ENCODE measurements around a stretch of chr11.

GRCh38 chr11:34403247-34403960 is 35.3 kb upstream of the CAT start:
- PRO-cap, result no peak

DNA sequence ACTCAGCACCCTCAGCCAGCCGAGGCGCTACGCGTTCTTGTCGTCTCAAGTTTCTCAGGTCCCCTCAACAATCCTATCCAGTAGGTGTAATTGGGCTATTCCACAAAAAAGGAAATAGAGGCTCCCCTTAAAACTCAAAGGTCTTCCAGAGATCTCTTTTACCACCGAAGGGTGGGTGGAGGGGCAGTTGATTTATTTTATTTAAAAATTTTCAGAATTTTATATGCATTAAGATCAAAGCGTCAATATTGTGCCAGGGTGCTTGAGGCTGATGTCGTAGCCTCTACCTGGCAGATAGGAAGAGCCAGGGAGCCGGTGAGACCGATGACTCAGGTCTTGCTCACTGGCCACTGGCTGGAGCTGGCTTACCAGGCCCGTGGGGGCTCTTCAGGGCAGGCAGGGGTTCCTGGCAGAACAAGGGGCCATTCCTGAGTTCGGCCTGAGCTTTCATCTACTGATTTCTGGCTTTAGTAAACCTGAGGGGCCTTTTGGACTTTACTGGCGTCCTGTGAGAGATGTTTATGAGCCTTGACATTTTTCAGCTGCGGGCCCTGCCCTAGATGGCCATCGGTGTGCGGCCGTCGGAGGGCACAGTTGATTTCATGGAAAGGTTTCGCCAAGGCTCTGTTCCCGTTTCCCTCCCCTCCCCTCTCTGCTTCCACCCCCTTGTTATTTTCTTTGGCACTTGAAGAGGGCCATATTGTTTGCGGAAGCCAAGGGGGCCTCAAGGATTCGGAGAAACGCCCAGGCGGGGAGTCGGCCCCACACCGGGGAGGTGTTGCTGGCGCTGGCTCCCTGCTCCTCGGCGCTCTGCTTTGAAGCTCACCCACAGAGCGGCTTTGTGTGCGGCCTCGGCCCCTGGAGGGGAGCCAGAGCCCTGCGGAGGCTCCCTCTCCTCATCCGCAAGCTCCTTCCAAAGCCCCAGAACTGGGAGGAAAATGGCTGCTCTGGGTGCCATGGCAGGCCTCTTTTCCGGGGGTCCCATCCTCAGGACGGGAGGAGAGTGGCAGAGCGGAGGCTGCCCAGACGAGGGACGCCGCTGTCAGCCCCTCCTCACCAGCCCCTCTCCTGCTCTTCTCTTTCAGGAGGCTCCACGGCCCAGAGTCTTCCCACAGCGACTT is 17.8 kb downstream of the ELF5 start:
- PRO-cap, result no peak

DNA sequence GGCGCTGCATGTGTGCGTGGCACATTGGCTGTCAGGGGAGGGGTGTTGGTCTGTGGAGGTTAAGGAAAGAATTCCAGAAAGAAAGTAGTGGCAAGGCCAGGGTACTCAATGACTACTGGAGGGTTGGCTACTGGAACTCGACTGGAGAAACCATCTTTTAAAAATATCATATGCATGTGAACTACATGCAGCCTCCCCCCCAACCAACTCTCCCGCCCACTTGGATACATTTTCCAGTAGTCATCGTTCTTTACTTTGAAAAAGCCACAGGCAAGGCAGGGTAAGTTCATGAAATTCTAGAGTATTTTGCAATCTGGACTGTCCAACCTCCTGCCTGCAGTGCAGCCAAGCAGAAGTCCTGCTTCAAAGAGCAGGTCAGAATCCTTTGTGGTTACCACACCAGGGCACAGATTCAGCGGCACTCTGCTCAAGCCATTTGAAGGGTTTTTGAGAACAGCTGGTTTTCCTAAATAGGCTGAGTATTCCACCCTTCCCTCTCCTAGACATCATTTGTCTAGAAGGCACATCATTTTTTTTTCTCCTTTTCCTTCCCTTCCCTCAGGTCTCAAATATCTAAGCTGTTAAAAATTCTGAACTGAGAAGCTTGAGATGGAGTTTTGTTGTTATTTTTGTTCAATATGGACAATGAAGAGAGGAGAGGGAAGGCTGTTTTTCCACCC is 12.1 kb downstream of the ELF5 start:
- PRO-cap, result no peak

- PRO-cap, result no peak
These were observed 50.1 kb upstream of the EHF start for GRCh38 chr11:34570827-34571187.

DNA sequence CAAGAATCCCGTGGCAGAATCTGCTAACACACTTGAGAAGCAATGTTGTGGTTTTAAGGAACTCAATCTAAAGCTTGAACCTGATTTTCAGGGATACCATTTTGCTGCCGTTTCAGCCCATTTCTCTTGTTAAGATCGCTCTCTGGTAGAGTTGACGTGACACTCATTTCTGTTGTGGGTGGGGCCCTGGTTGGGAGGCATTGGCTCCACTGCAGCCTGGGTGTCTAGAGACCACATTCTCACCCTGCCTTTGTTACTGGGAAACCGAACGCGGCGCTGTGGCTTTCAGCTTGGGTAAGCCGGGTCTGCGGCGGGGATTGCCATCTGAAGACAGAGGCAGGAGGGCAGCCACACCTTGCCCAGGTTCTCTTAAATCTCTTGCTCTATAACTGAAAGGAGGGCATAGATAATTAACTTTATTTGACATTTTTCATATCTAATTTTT is 3.2 kb downstream of the EHF start:
- PRO-cap, result no peak

DNA sequence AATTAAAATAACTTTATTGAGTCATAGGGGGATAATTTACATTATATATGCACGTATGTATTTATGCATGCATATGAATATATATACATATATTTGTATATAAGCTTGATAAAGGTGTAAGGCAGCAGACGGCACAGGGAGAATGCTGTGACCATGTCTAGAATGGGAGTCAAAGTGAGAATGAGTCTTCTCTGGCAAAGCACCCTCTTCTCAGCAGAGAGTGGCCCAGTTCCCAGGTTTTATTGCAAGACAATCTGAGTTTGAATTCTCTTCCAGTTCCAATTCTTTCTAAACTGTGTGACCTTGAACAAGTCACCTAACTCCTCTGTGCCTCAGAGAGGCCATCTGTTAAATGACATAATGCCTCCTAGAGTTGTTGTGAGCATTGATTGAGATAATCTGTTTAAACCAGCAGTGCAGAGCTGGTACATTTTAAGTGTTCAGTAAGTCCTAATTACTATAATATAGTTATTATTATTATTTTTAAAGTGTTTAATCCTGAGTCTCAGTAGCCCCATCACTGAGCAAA is 13.8 kb downstream of the EHF start:
- PRO-cap, result no peak

GRCh38 chr11:35012637-35013165 is 96.3 kb downstream of the PDHX start:
- PRO-cap, result unidirectional peak, minus-strand start at chr11:35012724

- PRO-cap, result no peak
These were observed 103.0 kb upstream of the CD44 start for GRCh38 chr11:35035772-35036588.

DNA sequence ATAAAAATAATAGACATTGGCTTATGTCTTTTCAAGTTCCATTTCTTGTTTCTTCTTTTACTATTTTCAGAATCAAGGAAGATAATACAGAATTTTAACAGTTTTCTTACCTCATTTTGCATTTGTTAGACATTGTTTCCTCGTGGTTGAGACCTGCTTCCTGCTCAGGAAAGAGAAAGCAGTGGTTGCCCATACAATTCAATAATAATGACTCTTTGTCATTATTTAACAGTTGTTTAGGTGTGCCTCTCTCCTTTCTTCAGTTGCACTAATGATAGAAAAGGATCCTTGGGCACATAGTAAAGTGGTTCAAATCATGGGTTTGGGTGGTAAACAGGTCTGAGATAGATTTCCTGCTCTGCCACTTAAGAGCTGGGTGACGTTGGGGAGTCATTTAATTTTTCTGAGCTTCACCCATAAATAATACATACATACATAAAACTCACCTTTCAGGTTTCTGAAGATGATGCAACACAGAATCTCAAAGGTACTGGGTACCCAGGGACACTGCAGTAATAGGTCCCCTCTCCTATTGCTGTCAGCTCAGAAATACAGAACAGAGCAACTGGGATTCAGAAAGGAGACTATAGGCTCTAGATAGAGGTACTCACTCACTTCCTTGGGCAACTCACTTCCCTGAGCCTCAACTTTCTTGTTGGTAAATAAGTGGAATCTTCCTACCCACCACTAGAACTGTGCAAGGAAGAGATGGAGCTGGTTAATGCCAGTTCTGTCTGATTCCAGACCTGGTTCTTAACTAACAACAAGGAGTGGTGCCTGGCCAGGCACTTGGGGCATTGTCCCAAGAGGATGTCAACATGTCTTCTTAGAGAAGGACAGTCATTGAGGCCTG is 34.8 kb downstream of the CD44 start:
- PRO-cap, result bidirectional peak, plus-strand start at position 368 of the sequence, minus-strand start at position 270 of the sequence; unidirectional peak, minus-strand start at position 586 of the sequence

- PRO-cap, result bidirectional peak, plus-strand start at chr11:35177662, minus-strand start at chr11:35177491
These were observed 38.4 kb downstream of the CD44 start for GRCh38 chr11:35177299-35177878.

DNA sequence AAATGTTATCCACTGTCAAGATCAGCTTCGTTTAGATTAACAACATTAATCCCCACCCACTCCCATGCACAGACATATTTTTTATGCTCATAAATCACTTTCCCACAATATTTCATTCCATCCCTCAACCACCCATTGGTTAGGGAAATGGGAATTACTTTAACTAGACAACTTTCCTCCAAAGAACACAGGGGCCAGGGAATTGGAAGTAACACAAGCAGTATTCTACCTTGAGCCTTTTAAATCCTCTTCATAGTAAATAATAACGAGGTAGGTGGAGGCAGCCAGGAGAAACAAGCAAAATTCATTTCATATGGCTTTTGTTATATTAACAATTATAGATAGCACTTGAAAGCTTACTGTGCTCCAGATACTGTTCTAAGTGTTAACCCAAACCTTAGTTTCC is 87.2 kb downstream of the CD44 start:
- PRO-cap, result no peak

- PRO-cap, result no peak
These were observed 107.8 kb downstream of the CD44 start for GRCh38 chr11:35246680-35247349.

GRCh38 chr11:35274846-35275977 is 136.2 kb downstream of the CD44 start:
- PRO-cap, result no peak

GRCh38 chr11:35308067-35308560 is 111.2 kb downstream of the SLC1A2 start:
- PRO-cap, result no peak

DNA sequence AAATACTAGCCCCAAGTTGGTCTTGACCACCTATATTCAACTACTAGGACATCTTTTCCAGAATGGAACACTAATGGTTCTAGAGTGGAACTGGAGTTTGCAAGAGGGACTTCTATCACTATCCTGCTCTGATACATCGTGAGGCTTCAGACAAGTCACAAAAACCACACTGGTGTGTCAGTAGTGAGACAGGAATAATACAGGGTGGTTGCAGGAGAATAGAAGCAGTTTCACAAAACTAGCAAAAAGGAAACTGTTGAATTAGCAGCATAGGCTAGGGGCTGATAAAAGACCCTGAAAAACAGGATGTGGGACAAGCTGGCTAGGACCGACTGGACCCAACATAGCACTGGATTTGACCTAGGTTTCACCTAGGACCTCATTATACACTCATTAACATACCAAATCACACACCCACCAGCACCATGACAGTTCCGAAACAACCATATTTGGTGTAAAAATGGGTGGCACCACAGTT is 76.4 kb downstream of the SLC1A2 start:
- PRO-cap, result no peak

DNA sequence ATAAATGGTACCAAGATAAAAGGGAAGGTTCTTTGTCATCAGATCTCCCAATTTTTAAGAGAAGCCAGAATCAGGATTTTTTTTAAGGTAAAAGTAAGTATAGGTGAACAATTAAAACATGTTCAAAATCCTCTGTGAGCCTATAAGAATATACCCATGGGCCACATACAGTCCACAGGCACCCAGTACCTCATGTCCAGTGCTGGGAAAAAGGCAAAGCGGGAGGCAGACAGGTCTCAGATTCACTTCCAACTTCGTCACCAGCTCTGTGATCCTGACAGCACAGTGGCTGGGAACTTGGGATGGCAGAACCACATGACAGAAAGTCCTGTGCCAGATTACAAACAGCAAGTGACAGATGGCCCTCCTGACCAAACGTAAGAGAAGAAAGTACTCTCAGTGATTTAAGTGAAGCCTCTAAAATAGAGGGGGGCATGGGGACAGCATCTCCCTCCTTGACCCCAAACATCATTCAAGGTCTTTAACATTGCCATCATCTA is 5.8 kb downstream of the SLC1A2 start:
- PRO-cap, result no peak

- PRO-cap, result no peak
These were observed 689 bp upstream of the SLC1A2 start for GRCh38 chr11:35419877-35420617.

DNA sequence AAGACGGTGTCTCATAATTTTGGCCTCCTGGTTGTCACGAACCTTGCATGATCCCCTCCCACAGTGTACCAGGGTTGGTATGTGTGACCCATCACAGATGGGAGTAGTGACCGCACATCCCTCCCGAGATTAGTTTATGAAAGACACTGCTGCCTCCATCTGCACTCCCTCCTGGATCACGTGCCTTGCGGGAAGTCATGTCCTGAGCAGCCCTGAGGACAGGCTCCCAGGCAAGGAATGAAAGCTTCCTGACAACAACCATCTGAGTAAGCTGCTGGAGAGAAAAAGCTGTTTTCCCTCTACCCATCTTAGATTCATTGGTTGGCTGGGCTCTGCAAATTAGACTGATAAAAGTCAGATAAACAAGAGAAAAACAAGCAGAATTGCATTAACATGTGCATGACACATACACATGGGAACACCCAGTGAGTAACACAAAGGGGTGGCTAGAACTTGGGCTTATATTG is 14.4 kb upstream of the PAMR1 start:
- PRO-cap, result no peak

- PRO-cap, result no peak
These were observed 134.9 kb downstream of the TRIM44 start for GRCh38 chr11:35797393-35797929.

DNA sequence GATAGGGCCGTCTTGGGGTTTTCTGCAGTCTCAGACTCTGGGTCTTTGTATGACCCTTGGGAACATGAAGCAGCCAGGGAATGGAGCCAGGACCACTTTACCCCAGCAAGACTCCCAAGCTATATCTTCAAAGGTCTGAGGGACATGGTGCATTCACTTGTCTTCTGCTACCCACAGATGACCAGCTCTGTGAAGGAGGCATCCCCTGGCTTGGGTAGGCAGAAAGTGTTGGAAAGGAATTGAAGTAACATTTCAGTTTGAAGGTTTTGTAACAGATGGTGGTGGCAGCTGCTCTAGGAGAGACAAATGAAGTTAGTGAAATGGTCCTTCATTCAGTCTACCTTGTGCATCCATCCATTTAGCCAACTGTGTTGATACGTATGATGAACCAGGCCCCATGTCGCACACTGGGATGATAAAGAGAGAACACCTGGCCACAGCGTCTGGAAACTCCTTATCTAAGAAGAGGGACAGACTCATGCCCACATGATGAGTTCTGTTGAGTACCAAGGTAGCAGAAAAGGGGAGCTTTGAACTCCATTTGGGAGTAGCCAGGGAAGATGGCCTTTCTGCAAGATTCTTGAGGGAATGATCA is 140.5 kb downstream of the COMMD9 start:
- PRO-cap, result no peak

Data from colic lymph node (tissue), 1 donor.